Measurements from ENCODE around the gene NFIL3.

- PRO-cap: no peak
- RRBS, 2 experiments: no CpG with 5 or more reads among the region's 5 CpGs
Measured at GRCh38 chr9:90826190-90826788, 24.7 kb downstream of the SYK start.

DNA sequence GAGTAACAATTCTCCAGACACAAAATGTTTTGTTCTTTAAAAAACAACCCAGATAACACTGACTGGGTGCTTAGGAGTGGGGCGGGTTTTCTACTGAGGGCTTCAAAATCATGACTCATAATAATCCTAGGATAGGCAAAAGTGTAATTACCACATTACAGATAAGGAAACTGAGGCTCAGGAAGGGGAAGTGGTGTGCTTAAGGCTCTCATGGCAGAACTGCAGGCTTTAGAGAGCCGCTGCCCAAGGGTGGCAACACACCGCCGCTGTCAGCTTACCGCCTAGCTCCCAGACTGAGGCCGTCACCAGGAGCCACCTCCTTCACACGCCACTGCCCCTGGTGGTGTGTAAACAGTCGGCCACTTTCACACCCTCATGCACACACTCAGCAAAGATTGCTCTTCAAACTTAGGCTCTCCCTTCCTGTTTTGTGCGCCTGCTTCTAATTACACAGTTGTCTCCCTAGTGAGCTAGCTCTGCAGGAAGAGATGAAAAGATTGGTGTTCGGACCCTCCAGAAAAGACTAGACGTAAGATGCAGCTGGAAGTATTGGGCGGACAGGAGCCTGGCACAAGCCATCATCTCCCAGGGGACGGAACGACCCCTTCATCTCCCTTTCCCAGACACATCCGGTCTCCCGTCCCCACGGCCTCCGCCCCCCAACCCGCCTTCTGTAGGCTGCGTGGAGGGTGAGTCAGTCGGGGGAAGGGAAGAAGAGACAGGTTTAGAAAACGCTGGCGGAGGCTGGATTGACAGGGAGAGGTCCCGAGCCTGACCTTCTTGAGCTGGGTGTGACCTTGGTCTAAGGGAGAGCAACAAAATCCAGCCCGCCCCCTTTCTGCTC, 162.7 kb downstream of the SYK start:
- PRO-cap: no peak
- RRBS, 2 experiments: no CpG with 5 or more reads among the region's 25 CpGs

GRCh38 chr9:90997424-90997799, 195.8 kb downstream of the SYK start:
- PRO-cap: no peak
- RRBS, 2 experiments: no CpG with 5 or more reads among the region's 6 CpGs

- PRO-cap: no peak
- RRBS, 2 experiments: no CpG with 5 or more reads among the region's 15 CpGs
Measured at GRCh38 chr9:90999752-91000594, 198.4 kb downstream of the SYK start.

DNA sequence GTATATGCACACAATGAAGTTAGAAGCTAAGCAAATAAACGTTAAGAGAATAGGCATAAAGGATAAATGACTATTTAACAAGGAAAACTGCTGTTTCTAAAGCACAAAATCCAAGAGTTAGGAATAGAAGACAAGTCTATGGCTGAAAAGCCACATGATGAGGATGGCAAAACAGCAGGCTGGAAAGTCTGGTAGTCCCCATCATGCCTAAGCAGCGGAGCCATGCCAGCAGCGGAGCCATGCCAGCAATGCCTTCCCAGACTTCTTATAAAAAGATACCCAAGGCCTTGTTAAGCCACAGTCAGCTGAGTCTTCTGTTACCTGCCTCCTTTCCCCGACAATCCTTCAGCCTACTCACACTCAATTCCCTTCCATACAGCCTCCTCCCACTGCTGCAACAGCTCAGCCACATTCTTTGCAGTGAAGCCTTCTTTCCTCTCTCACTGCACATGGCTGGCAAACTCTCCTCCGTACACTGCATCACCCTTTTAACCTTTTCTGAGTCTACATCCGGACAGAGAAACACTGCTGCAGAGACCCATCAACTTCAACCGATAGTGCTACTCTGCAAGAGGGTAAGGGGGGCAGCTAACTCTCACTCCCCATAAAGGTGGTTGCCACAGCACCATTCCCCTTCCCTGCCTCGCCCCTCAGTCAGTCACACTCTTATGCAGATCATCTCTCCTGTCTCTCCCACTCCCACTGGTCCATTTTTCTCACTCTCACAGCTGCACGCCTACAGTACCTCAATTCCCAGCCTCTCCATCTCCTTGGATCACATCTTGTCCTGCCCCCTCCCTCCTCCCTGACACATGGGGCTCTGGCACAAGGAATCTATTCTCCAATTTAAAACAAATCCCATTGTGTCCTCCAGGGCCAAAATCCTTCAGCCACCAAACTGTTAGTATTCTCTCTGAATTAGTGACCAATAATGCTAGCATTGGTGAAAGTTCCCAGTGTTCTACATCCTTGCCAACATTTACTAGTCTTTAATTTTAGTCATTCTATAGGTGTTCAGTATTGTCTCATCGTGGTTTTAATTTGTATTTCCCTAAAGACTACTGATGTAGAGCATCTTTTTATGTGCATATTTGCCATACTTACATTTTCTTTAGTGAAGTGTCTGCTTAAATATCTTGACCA, 114.6 kb downstream of the AUH start:
- PRO-cap: no peak
- RRBS, 2 experiments: no CpG with 5 or more reads among the region's 10 CpGs

DNA sequence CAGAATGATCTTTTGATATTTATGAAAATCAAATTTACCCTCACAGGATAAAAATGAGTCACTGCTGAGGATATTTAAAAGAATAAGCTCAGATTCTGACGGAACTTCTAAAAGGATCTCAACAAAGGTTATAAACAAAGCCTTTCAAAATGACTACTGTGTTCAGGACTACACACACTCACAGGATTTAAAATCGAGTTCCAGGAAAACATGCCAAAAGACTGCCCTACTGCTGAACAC, 75.7 kb downstream of the AUH start:
- PRO-cap: no peak
- RRBS, 2 experiments: no CpG with 5 or more reads among the region's 2 CpGs

DNA sequence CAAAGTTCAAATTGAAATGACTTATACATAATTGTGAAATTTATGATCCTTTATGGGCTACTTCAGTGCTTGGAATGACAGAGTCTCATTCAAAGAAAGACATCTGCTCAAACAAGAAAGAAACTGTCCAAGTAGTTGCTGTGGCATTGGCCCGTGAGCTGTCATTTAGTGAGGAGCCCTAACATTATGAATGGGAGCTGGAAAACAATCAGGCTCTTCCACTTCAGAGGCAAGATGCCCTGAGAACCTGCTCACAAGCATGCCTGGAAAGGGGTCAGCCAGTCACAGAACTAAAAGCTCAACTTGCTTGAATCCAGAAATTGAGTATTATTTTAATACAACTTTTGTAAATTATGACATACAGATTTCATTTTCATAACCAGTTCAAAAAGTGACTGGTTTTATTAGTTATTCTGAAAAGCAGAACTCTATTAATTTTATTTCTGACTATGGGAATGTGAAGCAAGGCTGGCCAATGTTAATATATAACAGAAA, 63.3 kb downstream of the AUH start:
- PRO-cap: no peak
- RRBS, 2 experiments: no CpG with 5 or more reads among the region's 1 CpG

GRCh38 chr9:91419165-91420277, 4.1 kb downstream of the NFIL3 start:
- PRO-cap: bidirectional peak, plus-strand start at chr9:91420082, minus-strand start at chr9:91419981
- RRBS, 2 experiments: no CpG with 5 or more reads among the region's 11 CpGs

DNA sequence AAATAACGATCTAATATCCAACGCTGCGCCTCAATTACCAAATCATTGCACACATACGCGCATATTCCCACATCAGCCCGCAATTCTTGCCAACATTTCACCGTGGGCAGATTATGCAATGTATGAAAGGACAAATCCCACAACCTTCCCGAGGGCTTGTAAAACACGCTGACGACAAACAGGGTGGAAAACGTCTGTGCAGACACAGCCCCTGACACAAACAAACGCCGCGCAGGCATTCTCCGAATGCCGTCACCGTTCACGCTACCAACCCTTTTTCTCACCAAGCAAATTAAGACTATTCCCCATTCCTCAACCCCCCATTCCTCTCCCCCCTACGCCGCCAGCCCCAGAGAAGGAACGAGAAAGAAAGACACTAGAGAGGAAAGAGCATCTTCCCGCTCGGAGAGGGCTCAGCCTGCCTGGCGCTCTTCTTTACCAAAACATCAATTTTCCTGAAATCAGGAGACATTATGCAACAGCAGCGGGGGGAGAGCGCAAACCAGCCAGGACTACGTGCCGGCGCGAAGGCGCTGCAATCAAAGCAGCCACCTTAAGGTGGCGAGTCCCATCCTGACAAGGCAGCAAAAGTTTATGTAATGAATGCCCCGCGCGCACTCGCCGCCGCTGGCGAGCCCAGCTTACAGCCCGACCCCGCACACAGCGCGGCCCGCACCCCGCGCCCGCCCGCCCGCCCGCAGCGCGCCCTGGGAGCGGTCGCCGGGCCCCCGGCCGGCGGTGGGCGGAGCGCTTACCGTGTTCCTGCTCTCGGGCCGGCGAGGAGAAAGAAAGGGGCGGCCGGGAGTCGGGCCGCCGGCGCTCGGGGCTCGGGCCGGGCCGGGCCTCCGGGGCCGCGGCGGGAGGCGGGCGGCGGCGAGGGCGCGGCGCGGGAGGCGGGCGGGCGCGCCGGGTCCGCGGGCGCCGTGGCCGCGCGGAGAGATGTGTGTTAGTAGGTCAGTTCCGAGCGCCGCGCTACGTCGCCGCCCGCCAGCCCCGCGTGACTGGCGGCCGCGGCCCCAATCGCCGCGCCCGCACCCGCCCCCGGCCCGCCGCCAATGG, at the start of gene NFIL3:
NFIL3 (minus strand) TSS at position 948 of the 1,059 bp plus-strand sequence.
- PRO-cap: bidirectional peak, plus-strand start at position 613 of the sequence, minus-strand start at position 253 of the sequence; bidirectional peak, plus-strand start outside the sequence, minus-strand start at position 1,003 of the sequence
- RRBS, 2 experiments: under 1 to 2% methylated on average over 22 to 24 of the region's 119 CpGs

DNA sequence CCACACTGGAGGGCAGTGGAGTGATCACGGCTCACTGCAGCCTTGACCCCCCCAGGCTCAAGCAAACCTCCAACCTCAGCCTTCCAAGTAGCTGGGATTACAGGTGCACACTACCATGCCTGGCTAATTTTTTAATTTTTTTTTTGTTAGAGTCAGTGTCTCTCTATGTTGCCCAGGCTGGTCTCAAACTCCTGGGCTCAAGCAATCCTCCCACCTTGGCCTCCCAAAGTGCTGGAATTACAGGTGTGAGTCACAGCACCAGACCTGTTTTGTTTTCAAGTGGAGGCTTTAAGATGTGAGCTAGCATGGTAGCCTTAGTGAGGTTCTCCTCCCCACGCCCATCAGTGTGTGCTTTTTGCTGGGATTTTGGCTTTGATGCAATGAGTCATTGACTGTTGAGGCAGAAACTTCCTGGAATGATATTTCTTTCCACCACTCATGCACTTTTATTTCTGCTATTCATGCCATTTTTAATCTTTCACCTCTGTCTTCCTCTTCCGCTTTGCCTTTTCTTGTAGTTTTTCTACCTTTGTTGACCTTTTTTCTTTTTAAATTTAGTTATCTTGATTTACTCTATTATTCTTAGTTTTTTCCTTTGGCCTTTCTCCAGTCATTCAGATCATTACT, 4.2 kb upstream of the NFIL3 start:
- PRO-cap: no peak
- RRBS, 2 experiments: no CpG with 5 or more reads among the region's 3 CpGs

- PRO-cap: no peak
- RRBS, 2 experiments: no CpG with 5 or more reads among the region's 9 CpGs
Measured at GRCh38 chr9:91482829-91483723, 59.4 kb upstream of the NFIL3 start.

- PRO-cap: no peak
- RRBS, 2 experiments: no CpG with 5 or more reads among the region's 5 CpGs
Measured at GRCh38 chr9:91712067-91712427, 238.0 kb downstream of the ROR2 start.

DNA sequence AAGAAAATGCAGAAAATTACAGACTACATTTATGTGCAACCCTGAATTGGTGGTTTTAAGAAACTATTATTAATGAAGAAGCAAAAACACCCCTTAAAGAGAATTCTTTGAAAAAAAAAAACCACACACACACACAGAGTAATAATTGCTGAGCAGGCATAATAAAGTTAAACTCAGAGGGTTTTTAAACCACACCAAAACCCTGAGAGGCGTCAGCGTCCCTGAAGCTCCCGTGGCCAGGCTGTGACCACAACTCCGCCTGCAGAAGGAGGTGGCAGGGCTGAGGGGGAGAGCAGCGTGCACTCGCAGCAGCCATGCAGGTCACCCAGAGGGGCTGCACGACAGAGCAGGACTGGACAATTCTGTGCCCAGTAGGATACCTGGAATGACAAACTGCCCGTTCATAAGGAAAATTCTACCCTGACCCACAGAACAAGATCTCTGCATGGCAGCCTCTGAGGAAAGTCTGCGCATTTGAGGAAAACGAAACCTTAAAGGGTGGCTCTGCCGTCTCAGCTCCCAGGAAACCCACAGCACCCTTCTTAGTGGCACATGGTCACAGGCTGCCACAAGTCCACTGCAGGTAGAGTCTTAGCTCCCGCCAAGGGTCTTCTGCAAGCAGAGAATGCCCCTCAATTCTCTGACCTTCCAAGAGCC, 44.0 kb downstream of the ROR2 start:
- PRO-cap: no peak
- RRBS, 2 experiments: no CpG with 5 or more reads among the region's 12 CpGs

GRCh38 chr9:92031043-92031469, 81.0 kb upstream of the ROR2 start:
- PRO-cap: no peak
- RRBS, 2 experiments: no CpG with 5 or more reads among the region's 1 CpG

- PRO-cap: no peak
- RRBS, 2 experiments: no CpG with 5 or more reads among the region's 7 CpGs
Measured at GRCh38 chr9:92247251-92247777, 46.2 kb downstream of the IARS1 start.

- PRO-cap: bidirectional peak, plus-strand start at chr9:92292568, minus-strand start at chr9:92292594
- RRBS, 2 experiments: no CpG with 5 or more reads among the region's 8 CpGs
Measured at GRCh38 chr9:92292299-92292892, 1.1 kb downstream of the IARS1 start.

DNA sequence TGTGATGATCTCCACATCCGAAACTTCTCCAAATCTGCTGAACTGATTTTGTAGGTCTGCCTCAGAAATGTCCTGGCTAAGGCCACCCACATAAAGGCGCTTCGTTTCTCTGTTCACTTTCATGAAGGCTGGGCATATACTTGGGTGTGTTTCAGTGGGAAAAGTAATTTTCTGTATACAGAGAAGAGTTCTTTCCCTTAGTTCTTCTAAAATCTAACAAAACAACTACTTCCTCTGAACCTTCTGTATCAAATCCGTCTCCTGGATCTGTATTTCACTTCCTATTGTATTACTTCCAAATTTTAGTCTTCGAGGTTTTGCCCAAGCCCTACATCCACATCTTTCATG, 1.1 kb downstream of the NOL8 start:
- PRO-cap: no peak
- RRBS, 2 experiments: no CpG with 5 or more reads among the region's 5 CpGs

DNA sequence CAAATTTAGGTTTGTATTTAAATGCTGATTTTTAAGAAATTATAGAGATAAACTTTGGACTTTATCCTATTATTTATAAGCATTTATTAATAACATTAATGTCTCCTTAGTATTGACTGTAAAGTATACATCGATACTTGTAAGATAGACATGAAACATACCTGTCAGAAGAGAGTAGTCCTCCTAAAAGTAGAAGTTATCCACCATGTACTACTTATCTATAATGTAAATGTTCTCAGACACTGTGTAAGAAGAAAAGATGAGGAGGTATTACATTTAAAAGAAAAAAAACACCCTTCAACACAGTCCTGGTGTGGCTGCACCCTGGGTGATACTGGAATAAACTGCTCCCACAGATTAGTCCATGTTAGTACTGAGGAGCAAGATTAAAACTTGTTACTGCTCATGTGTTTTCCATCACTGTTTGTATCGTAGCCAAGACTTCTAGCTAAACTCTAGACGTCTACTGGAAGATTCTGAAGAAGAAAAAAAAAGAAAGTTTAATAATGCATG, 53.6 kb downstream of the ECM2 start:
- PRO-cap: no peak
- RRBS, 2 experiments: no CpG with 5 or more reads among the region's 3 CpGs

DNA sequence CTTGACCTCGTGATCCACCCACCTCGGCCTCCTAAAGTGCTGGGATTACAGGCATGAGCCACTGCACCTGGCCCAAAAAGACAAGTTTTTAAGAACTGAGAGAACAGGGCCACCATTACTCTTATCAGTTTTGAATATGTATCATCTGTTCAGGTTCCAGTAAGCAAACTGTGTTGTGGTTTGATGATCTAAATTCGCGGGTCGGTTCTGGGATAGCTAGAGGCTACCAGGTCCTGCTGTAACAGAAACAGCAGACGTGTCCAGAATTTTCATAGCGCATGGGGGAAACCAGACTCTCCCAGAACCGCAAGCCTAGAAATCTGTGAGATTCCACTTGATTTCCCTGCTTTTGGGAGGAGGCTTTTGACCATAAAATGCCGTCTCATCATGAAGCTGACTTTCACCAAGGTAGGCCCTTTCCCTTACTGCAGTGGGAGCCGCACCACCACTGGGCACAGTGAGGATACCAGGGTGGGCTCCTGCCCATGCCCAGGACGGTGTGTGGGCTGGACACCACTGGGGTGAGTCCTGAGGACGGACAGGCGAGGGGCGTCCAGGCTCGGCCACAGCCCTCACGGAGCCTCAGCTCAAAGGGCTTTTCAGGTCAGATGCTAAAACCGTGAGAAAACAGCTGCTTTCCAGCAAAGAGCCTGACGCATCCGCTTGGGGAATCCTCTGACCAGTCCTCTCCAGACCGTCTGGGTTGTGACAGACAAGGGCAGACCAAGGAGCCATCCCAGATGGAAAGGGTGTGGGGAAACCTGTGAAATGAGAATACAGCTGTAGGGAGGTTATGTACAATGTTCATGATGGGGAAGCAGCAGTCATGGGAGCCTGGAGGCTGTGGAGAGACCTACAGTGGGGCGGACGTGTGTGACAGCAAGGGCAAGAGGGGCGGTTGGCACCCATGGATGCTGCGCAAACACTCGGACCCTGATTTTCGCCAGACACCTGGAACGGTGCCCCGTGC, 59.4 kb downstream of the IPPK start:
- PRO-cap: no peak
- RRBS, 2 experiments: no CpG with 5 or more reads among the region's 28 CpGs

- PRO-cap: no peak
- RRBS, 2 experiments: no CpG with 5 or more reads among the region's 15 CpGs
Measured at GRCh38 chr9:92618373-92619183, 51.4 kb downstream of the IPPK start.

Data from astrocyte (in vitro differentiated cells and primary cell).